ENCODE measurements around a stretch of chr17.

GRCh38 chr17:83084543-83085508 is 5.4 kb downstream of the METRNL start:
- RRBS: 32% methylated on average over 28 of the region's 57 CpGs

DNA sequence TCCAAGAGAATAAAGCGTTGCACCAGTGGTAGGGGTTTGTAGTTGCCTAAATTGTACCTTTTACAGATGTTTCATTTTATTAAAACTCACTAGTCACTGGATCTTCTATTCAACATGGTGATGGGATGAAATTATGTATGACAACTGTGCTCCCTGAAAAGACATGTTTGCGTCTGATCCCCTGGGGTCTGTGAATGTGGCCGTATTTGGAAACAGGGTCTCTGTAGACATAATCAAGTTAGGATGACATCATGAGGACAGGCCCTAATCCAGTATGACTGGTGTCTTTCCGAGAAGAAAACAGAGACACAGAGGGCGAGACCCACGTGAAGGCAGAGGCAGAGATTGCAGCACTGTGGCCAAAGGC is 27.4 kb downstream of the METRNL start:
- RRBS: no CpG with 5 or more reads among the region's 6 CpGs

DNA sequence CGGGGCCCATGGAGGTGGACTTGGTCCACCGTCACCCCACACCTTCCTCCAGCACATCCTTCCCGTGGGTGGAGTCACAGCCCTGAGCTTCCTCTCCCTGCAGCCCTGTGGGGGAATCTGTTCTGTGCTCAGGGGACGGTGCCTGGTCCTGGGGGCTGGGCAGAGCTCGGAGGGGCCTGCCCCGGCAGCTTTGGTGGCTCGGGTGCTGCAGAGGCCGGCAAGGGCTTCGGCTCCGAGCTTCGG is 36.4 kb downstream of the METRNL start:
- RRBS: no CpG with 5 or more reads among the region's 11 CpGs

DNA sequence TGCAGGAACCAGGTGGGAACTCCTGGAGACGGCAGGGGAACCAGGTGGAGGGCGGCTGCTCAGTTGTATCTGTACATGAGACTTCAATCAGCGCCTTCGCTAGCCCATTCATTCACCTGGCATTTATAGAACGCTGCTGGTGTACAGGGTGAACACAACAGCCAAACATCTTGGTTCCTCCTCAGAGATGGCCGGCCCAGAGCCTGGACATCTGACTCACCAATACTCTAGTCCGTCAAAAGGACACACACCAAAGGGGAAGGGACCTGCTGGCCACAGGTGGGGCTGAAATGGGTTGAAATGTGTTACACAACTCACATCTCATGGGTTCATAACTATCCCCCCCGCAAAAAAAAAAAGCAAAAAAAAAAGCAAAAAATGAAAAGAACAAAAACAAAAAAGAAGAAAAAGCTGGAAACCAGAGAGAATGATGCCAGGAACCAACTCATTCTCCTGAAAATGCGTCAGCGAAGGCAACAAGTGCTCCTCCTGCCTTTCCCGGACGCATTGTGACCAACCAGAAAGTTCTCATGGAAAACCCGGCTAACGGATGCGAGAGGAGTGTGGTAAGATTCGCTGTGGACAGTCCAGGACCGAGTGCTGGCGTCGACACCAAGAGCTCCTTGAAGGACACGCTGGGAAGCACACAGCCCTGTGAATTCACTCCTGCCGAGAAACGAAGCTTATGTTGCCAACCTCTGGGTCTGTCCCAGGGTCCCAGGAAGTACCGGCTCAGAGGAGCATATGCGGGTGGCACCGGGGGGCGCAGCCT is 43.3 kb downstream of the METRNL start:
- RRBS: no CpG with 5 or more reads among the region's 26 CpGs

GRCh38 chr17:83148936-83149135 is 69.4 kb downstream of the METRNL start:
- RRBS: no CpG with 5 or more reads among the region's 3 CpGs

GRCh38 chr17:83161756-83162401 is 82.5 kb downstream of the METRNL start:
- RRBS: 0% methylated on average over 1 of the region's 14 CpGs

DNA sequence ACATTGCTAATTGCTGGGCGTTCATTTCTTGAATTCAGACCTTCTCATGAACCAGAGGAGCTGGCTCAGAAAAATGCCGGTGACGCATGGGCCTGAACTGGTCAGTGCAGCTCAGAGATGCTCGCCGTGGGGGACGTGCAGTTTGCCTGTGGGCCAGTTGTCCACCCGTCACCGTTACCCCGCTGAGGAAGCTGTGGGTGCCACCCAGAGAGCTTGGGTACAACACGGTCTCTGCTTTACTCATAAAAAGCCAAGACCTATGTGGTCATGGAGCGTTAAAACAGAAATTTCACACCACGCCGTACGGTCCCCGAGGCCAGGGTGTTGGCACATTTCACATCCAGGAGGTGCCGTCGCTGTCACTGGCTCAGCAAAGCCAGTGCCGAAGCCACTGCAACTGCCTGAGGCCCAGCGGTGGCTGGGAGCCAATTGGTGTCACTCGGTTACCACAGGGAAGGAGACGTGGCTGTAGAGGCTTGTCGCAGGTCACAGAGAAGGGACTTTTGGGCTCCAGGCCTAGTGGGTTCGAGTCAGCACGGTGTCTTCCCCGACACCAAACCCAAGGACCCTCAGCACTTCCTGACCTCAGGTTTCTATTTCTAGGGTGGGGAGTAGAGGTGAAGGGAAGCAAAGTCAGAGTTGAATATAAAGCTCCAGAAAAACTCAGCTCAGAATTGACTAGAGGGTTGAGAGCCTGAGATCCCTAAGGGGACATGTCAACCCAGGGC is 121.0 kb downstream of the METRNL start:
- RRBS: no CpG with 5 or more reads among the region's 25 CpGs

DNA sequence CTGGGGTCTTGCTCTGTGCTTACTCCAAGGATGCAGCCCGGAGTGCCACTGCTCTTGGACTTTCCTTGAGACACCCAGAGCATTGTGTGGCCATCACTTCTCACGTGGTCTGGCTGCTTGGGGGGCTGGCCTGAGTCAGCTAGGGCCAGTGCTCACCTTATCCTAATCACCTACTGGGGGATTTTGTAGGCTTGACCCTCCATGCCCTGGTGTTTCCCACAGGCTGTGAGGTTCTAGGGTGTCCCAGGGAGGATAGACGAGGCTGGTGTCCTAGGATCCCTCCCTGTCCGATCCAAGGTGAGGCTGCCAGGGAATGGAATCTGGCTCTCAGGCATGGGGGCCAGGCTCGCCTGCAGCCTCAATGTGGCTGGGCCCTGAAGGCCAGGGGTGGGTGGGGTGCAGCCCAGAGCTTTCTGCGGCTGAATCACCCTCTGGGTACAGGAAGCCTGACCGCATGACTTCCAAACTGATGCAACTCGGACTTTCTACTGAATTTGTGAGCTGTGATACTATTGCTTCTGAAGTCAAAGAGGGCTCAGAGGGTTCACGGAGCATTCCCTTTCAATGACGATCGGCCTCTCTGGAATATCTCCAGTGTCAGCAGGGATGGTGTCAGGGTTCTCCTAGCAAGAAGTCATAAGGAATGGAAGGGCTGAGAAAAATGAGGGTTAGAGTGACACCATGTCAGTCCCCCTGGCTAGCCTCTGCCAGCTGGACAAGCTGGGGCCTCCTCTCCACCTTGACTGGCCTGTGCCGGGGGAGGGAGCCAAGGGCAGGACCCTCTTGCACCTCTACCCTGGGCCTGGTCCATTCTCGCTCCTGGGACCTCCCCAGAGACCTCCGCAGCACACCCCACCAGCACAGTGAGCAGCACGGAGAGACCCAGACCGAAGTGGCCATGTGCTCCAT is 123.7 kb downstream of the METRNL start:
- RRBS: 83% methylated on average over 1 of the region's 16 CpGs

Data from AG10803 (cell line).